ENCODE data around the gene GPR17.

DNA sequence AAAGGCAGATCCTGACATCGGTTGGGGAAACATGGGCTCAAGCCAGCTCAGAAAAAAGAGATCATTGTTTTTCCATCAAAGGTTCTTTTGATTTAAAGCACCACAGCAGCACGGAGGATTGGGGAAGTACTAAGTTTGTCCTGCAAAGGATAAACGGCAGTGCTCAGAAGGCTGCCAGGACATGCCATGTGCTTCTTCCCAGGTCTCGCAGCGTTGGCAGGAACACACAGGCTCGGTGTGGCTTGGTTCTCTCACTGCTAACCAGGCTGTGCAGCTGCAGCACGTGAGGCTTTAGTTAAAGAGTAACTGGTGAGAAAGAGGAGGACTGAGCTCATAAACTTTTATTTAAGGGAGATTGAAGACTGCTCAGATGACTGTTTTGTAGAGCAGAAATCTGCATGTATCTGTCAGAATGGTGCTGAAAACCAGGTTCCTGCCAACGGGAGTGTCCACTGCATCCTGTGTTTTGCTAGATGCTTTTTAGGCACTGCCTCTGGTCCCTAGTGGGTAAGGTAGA lies 264.3 kb downstream of the TSN start:
- PRO-cap, 2 experiments: no peak in any of the 2 experiments
- RAMPAGE, long total RNA, 4 experiments: no peak in any of the 4 experiments

DNA sequence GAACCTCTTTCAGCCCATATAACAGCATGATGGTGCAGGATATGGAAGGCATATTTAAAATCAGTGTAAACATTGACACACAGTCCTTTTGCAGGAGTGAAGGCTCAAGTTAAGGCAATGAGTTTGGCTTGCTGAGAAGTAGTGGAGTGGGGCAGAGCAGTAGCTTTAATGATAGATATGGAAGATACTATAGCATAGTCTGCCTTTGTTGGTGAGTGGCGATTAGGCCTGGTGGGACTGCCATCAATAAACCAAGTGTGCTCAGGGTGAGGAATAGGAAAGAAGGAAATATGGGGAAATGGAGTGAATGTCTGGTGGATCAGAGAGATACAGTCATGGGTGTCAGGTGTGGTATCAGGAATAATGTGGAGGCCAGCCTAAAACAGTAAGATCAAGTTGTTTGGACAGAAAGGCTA lies 365.6 kb upstream of the CNTNAP5 start:
- PRO-cap, 2 experiments: no peak in any of the 2 experiments
- RAMPAGE, long total RNA, 4 experiments: no peak in any of the 4 experiments

DNA sequence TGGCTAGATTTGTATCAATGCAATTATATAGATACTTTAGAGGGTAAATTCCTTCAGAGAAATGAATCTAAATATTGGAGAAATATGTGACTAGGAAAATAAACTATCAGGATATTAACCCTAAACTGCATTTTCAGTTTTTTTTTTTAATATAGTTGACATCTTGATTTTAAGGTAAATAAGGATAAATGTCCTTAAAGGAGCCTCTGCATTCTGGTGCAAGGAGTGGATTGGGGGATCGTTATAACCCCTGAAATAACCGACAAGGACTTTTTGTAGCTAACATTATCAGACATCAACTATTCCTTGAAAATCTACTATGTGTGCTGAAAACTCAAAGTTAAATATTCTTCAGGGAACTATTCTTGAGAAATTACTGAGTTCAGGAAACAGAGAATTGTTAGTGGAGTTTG lies 4.0 kb upstream of the CNTNAP5 start:
- PRO-cap, 2 experiments: no peak in any of the 2 experiments
- RAMPAGE, long total RNA, 4 experiments: no peak in any of the 4 experiments

GRCh38 chr2:125643447-125644032 lies 1012.4 kb upstream of the GYPC start:
- PRO-cap, 2 experiments: no peak in any of the 2 experiments
- RAMPAGE, long total RNA, 4 experiments: no peak in any of the 4 experiments

- PRO-cap, 2 experiments: no peak in any of the 2 experiments
- RAMPAGE, long total RNA, 4 experiments: no peak in any of the 4 experiments
Measured at GRCh38 chr2:125664859-125665527, 991.0 kb upstream of the GYPC start.

DNA sequence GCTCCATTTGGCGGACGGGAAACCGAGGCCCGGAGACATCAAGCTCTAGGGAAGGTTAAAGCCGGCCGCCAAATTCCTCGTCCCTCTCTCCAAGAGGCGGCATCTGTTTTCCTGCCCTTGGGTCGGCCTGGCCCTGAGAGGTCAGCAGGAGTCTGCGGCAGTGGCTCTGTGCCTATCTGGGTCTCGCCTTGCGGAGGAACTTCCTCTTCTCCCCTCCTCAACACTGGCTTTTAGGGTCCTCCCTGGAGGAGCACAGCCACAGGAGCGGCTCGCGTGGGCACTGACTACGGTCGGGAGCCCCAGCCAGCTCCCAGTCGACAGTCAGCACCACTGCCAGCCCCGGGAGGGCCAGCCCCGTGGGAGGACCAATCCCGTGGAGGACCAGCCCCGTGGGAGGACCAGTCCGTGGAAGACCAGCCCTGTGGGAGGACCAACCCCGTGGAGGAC lies 72.6 kb downstream of the TEX51 start:
- PRO-cap, 2 experiments: no peak in any of the 2 experiments
- RAMPAGE, long total RNA, 4 experiments: no peak in any of the 4 experiments

DNA sequence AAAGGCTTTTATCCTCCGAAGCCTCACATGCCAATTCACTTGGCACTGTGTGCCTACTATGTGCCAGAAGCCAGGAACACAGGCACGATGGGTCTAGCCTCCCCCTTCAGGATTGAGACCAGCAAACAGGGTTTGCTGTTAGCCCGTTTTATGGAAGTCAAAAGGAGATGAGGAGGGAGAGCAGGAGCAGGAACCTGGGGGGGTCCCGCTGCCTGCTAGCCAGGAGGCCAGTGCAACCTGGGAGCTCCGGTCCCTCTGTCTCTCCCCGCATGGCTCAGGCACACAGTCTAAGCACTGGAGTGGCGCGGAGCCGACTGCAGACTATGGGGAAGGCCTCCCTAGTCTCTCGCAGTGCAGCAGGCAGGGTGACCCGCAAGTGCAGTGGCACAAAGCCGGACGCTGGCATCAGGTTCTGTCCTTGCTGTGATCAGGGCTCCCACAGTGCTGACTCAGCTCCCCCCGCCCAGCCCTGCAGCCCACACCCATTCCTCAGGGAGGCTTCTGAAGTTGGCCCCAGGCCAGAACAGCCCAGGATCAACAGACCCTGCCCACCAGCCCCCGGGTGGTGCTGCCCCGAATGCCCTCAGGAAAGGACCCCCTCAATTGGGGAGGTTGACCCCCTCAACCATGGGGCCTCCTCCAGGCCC lies 12.5 kb downstream of the BIN1 start:
- PRO-cap, 2 experiments: no peak in any of the 2 experiments
- RAMPAGE, long total RNA, 4 experiments: no peak in any of the 4 experiments

DNA sequence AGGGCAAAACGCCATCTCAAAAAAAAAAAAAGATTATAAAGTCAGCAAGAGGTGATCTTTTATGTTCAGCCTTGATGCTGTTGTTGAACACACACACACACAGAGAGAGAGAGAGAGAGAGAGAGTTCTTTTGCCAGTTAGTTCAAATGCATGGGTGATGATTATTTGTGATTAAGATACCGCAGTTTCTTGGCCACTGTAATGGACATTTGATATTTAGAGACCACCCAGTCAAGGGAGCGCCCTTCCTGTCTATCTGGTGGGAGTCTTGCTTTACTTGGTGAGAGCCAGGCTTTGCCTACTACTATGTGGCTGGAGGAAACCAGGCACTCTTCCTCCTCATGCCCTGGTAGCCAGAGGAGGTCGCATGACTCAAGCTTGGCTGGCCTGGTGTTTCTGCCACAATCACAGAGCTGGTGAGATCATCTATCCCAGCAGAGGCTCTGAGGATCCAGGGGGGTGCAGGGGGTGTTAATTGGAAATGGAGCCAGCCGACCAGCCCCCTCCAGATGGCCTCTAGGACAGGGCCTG lies 46.6 kb upstream of the BIN1 start:
- PRO-cap, 2 experiments: no peak in any of the 2 experiments
- RAMPAGE, long total RNA, 4 experiments: no peak in any of the 4 experiments

DNA sequence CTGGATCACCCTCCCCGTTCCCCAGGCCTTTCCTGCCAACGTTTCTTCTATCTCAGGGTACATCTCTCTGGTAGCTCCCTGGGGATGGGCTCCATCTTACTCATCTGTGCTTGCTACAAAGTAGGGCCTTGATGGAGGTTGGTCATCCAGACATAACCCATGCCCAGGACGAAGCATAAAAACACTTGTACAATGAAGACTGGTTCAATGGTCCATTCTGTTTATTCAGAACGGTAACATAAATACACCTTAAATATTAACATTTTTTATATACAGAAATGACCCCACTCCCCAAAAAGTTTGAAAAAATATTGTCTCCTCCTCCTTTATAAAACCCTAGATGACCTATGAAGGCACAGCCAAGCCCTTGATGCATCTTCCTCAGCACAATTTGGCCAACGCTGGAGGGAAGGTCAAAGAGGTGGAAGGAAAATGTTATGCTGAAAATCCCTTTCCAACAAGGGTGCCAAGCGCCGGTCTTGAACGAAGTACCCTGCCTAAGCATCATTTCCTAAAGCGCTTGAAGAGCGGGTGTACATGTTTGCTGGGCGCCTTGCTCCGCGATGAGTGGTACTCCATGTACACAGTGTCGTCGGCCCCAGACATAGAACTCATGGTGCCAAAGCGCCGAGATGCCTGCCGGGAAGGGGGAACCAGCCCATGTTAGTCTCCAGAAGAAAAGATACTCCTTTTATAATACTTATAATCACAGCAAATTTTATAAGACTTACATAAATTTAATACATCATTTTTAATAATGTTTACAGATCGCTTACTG lies 36.7 kb downstream of the ERCC3 start:
- PRO-cap, 2 experiments: no peak in any of the 2 experiments
- RAMPAGE, long total RNA, 4 experiments: no peak in any of the 4 experiments

GRCh38 chr2:127388084-127388406 lies 270 bp upstream of the MAP3K2 start:
- PRO-cap, 2 experiments: peak in 2 of 2 experiments; most common plus-strand start chr2:127388244 (in 1)
- RAMPAGE, long total RNA, 4 experiments: start-site peak on the plus strand in 4 of 4 experiments, at chr2:127388184-127388255 at its widest, 5 to 27 reads per replicate

DNA sequence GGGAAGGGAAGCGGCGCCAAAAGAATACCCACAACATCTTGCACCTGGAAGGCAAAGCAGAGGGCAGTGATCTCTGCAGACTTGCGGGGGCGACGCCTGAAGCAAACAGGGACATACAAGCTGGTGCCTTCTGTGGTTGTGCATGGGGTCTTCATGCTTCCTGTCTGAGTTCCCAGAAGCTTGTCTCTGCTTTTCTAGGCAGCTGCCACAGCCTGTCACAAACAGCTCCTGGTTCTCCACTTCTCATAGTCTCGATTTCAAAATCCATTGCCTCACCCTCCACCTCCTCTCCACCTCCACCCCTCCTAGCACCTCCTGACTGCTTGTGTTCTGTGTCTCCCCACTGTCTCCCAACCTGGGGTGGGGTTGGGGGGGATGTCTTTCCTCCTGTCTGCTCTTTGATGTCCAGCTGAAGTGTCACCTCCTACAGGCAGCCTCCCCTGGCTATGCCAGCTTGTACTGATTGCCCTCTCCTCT lies 1.7 kb upstream of the PROC start:
- PRO-cap, 2 experiments: no peak in any of the 2 experiments
- RAMPAGE, long total RNA, 4 experiments: no peak in any of the 4 experiments

DNA sequence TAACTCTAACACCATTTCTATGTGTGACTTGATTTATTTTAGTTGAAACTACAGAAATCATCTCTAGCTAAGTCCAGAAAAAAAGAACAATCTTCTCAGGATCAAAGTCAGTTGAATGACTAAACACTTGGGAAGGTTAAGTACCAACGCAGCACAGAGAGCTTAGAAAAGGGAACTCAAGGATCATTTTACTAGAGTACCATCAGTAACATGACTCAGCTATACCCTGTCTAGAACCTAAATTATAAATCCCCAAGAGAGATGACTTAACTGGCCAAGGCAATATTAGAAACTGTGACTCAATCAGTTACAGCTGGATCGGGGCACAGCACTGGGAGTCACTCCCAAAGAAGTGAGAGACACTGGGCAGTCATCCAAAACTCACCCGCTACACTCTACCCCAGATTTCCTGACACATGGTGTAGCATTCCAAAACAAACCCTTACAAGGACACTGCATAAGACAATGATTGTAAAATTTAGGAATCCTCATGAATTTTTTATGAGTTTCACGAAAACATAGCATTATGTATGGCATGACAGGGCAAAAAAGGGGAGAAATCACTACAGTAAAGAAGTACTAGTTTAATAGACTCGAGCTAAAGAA lies 17.7 kb downstream of the IWS1 start:
- PRO-cap, 2 experiments: no peak in any of the 2 experiments
- RAMPAGE, long total RNA, 4 experiments: no peak in any of the 4 experiments

- PRO-cap, 2 experiments: no peak in any of the 2 experiments
- RAMPAGE, long total RNA, 4 experiments: no peak in any of the 4 experiments
Measured at GRCh38 chr2:127645728-127646515, at the start of gene GPR17. Gene GPR17, plus strand, starts transcription at chr2:127646153.

GRCh38 chr2:127652749-127653548 lies 7.0 kb downstream of the GPR17 start:
- PRO-cap, 2 experiments: no peak in any of the 2 experiments
- RAMPAGE, long total RNA, 4 experiments: no peak in any of the 4 experiments

GRCh38 chr2:127661781-127662712 lies 13.3 kb downstream of the LIMS2 start:
- PRO-cap, 2 experiments: peak in 1 of 2 experiments; most common plus-strand start chr2:127662349 (in 1); most common minus-strand start chr2:127662311 (in 1)
- RAMPAGE, long total RNA, 4 experiments: no peak in any of the 4 experiments

DNA sequence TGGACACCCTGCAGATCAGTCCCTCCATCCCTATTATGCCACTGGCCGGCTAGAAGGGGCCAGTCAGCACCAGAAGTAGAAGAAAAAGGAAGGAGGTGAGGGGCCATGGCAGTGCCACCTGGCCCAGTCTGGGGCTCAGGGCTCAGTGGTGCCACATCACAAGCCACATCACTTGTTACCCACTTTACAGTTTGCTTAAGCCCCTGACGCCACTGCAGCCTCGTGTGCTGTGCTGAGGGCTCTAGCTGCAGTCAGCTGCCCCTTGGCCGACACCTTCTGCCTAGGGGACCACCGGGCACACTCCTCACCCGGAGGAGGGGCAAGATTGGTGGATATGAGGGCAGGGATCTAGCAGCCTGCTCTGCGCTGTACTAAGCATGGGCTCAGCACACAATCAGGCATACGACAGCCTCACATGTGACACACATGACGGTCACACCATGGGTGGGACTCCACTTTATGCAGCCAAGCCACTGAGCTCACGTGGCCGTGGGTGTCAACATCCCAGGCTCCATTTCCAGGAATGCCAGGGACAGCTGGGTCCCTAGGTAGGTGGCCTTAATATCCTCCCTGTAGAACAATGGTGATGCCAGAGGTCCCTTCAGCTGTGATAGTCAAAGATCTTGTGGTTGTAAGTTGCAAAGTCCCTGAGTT lies 3.5 kb downstream of the LIMS2 start:
- PRO-cap, 2 experiments: no peak in any of the 2 experiments
- RAMPAGE, long total RNA, 4 experiments: no peak in any of the 4 experiments

GRCh38 chr2:127674696-127675365 lies 499 bp downstream of the LIMS2 start:
- PRO-cap, 2 experiments: no peak in any of the 2 experiments
- RAMPAGE, long total RNA, 4 experiments: start-site peak on the minus strand in 3 of 4 experiments, at chr2:127675076-127675134 at its widest, 55 to 103 reads per replicate

DNA sequence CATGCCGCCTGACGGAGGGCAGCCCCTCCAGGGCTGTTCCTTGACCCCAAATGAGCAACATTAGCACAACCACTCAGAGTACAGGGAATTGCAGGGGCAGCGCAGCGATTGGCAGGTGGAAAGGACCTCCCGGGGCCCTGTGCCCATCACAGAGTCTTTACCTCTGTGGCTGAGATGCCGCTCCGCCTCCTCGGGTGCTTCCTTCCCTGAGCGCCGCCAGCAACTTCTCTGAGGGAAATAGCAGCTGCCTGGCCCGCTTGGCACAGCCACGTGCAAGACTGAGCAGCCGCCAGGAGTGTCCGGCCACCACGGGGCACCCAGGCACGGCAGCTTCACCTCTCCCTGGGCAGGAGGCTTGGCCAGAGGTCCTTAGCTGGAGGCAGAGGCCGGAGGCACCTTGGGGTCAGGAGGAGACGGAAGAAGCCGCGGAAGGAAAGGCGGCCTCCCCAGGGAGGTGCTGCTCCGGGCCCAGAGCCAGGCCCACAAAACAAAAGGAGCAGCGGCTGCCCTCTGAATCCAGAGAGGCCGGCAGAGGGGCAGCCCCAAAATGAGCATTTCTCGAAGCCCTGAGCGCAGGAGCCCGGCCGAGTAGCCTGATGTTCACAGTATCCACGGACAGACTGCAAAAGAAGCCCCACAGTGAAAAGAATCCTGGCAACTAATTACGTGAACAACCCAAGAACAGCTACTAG lies 6.0 kb upstream of the LIMS2 start:
- PRO-cap, 2 experiments: peak in 1 of 2 experiments; most common minus-strand start position 218 of the sequence (in 1)
- RAMPAGE, long total RNA, 4 experiments: start-site peak on the minus strand in 2 of 4 experiments, centred at positions 349 to 377 of the sequence, 17 to 20 reads per replicate

DNA sequence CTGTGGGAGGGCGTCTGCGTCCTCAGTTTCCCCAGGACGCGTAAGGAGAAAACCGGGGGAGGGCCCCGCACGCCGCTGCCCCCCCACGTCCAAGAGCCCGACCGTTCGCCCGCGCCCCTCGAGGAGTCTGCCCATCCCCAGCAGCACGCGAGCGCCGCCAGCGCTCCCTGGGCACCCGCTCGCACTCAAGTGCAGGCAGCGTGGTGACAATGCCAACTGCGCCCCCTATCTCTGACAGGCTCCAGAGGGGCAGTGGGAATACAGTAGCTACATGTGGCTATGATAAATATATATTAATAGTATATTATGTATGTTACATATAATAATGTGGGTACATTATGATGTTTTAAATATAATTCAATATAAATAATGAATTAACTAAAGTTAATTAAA lies 5.6 kb upstream of the SFT2D3 start:
- PRO-cap, 2 experiments: peak in 1 of 2 experiments; most common minus-strand start position 129 of the sequence (in 1)
- RAMPAGE, long total RNA, 4 experiments: no peak in any of the 4 experiments

GRCh38 chr2:127888946-127889459 lies 3.2 kb upstream of the AMMECR1L start:
- PRO-cap, 2 experiments: no peak in any of the 2 experiments
- RAMPAGE, long total RNA, 4 experiments: no peak in any of the 4 experiments

All from upper lobe of left lung (tissue), 5 donors.